Right common carotid artery plus branches (tissue), 1 donor: ENCODE measurements around a stretch of chr18.

- PRO-cap, result unidirectional peak, plus-strand start at chr18:35580922; unidirectional peak, plus-strand start at chr18:35581022; bidirectional peak, plus-strand start at chr18:35581111, minus-strand start at chr18:35581118; bidirectional peak, plus-strand start at chr18:35581249, minus-strand start at chr18:35581196; bidirectional peak, plus-strand start at chr18:35581496, minus-strand start at chr18:35581409; bidirectional peak, plus-strand start at chr18:35581754, minus-strand start at chr18:35581611
These were observed 652 bp upstream of the GALNT1 start for GRCh38 chr18:35580517-35581658.

DNA sequence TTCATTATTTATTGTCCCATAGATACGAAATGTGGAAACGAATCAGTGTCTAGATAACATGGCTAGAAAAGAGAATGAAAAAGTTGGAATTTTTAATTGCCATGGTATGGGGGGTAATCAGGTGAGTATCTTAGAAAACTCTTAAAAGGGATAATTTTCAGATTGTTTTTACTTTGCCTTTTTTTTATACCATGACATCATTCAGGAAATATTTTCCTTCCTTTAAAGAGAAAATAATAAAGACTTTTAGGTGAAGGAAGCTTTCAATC, 121.3 kb downstream of the GALNT1 start:
- PRO-cap, result no peak

DNA sequence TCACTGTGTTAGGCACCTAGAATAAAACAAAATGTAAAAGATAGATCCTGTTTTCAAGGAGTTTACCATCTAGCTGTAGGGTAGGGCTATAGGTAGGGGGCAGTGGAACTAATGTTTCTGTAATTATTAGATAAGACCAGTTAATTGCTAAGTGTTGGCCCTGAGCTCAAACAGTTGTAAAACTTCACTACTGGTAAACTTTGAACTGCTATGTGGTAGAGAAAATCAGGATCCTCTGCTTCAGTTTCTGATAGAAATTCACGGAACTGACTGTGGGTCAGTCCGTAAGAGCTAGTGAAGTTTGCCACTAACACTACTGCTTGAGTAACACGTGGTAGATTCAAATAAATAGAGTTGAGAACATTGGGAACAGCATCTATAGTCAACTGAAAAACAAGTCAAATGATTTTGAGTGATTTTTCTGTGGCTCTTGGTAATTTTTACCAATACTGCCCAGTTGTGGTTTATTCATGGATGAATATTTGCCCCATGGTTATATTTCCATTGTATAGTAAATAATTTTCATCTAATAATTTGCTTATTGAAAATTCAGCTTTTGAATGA, 26.3 kb downstream of the ELP2 start:
- PRO-cap, result no peak

DNA sequence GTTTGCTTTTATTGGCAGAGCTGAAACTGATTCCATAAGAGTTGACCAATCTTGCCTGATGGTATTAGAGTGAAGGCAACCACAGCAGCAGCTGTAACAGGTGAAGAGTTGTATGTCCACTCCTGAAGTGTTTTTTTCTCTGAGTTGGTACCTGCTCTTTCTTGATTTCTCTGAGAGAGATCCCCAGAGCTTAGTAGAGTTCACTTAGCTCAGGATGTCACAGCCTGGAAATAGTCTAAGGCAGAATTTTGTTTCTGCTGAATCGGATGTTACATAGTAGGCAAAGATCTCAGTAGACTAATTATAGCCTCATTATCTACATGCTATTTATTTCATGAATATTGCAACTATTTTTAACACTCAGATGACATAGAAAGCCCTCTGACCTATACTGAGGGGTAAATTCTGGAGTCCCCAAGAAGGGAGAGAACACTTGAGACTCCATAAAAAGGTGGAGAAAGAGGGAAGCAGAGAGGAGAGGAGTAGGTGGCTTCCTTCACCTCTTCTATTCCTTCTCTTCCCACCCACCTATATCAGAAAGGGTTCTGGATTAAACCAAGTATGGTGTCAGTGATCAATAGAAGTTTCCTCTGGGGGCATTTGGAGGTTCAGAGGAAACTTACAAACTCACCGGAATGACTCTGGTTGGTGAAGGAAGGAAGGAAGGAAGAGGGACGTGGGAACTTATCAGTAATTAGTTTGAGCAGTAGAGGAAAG, 160.2 kb downstream of the FHOD3 start:
- PRO-cap, result no peak

- PRO-cap, result no peak
These were observed 170.7 kb downstream of the FHOD3 start for GRCh38 chr18:36468154-36468637.

DNA sequence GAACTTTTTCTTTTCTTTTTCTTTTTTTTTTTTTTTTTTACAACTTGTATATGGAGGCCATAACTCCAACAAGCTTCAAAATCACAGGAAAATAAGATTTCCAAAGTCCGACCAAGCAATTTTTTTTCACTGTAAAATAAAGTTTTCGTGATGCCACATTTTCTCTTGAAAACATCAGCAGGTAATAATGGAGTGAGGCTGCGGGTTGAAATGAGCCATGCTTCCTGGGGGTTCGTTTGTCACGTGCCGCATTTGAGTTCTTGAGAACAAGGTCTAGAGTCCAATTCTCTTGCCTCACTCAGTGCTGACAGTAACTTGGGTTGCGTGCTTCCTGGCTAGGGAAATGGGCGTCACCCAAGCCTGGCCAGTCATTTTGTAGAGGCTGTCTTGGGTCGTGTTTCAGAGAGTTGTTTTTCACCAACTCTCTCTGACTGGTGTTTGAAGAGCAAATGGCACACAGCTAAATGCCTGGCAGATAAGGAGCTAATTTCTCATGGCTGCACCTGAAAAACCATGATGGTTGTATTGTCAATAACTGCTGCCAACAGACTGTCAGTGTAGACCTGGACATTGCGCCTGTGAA, 195.8 kb downstream of the FHOD3 start:
- PRO-cap, result bidirectional peak, plus-strand start at position 430 of the sequence, minus-strand start at position 300 of the sequence

DNA sequence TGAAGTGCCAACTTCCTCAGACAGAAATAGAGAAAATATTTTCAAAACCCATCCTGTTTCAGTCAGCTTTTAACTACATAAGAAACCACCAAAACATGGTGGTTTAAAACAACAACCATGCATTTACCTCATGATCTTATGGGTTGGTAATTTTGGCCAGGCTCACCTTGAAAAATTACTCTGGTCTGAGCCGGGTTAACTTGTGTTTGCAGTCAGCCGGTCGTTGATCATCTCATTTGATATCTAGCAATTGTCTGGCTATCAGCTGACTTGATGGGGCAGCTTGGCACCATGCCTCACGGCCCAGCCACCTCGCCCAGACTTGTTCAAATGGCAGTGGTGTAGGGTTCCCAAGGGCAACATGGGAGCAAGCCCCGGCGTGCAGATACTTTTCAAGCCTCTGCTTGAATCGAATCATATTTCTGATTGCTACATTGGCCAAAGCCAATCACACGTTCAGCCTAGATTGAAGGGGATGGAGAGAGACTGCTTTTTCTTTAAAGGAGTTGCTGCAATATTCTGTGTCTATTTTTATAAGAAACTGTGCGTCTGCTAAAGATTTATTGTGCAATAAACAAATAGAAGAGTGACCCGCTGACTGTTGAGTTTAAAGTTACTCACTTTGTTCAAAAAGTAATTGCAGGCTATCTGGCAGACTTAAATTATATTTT, 156.5 kb downstream of the TPGS2 start:
- PRO-cap, result no peak

DNA sequence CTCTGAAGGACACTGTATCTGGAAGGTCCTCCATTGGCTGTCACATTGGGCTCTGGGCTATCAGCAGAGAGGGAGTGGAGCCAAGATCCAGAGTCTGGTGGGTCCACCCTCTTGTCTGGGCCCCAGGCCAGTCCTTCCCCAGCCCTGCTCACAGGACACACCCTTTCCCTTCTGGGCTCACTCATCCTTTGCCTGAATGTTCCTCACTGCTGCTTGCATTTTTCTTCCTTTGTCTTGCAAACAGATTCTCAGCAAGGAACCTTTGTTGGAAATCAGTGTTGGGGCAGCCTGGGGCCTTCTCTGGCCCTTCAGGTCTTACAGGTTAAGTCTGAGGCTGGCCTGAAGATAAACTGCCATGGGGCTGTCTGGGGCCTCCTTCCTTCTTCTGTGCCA, 11.4 kb upstream of the CELF4 start:
- PRO-cap, result no peak

GRCh38 chr18:39820782-39820981, 2134.4 kb upstream of the PIK3C3 start:
- PRO-cap, result no peak

DNA sequence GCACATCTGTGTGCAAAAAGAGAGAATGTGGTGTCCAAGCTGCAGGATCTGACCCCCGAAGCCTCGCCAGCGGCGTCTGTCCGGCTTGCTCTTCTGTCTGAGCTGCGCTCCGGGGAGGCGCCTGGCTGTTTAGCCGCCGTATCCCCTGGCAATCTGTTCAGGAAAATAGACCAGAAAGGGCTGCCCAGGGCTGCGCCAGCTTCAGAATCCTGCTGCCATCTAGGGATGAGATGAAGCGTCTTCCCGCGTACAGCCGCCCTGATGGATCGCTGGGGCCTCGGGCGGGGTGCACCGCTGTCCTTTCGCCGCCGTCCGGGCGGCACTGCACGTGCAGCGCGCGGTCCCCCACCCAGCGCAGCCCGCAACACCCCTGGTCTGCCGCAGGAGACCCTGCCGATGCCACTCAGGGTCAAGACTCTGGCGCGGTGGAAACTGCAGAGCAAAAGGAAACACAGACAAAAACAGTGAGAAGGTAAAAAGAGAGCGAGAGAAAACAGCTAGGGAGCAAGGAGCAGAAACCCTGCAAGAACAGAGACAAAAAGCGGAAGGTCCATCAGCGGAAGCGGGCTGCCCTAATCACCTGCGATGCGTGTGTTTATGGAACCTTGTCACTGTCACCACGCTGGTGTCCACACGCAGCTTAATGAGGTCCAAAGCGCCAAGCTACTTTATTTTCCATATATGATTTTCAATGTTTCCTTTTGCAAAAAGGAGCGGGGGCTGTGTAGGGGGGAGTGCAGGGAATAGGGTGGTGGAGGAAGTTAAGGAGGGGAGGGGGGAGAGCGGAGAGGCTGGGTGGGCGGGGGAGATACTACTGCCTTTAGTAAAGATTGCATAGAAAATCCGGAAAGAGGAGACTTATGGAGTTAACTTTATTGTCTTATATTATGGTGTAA, 2113.3 kb upstream of the PIK3C3 start:
- PRO-cap, result no peak

- PRO-cap, result bidirectional peak, plus-strand start at chr18:43847806, minus-strand start at chr18:43847691
These were observed 570.2 kb upstream of the SYT4 start for GRCh38 chr18:43847539-43847939.

DNA sequence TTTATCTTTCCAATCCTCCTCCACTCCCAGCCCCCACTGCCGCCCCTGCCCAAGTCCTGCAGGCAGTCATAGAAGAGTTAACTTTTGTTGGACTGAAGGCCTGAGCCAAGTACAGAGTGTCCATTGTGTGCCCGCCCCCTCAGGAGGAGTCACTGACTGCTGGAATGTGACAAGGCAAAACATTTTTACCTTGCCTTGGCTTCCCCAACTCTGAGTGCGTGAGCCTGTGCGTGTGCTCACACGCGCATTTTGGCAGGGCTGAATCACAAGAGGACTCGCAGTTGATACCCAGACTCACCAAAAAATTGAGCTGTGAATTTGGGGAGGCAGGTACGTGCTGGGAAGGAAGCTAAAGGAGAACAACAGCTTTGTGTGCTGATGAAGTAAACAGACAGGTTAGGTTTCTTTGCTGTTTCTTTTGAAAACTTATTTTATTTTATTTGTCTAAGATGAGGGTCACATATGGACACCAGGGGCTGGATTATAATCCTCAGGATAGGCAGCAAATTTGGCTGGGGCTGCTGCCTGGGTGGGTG, 16.3 kb downstream of the SETBP1 start:
- PRO-cap, result unidirectional peak, plus-strand start at position 247 of the sequence; unidirectional peak, plus-strand start at position 266 of the sequence

DNA sequence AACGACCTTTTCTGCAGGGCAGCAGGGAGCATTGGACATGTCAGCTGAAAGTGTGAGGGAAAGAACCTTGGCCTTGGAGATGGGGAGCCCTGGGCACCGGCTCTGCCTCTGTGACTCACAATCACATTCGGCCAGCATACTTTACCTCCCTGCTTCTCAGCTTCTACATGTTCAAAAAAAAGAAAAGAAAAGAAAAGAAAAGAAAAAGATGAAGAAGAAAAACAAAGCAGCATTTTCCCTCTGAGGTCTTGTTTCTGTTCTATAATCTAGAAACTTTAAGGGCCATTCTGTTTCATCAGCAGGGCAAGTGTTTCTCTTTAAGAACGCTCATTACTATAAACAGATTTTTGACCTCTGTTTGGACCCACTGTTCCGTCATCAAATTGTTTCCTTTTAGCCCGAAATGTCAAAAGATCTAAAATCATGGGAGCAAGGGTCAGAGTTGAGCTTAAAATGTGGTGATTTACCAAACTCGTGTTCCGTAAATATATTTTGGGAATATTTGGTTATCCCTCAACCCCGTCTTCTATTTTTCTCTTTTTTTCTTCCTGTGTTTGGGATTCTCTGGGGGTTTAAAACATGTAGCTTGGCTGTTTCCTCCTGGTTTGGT, 28.0 kb downstream of the SETBP1 start:
- PRO-cap, result no peak

- PRO-cap, result no peak
These were observed 28.9 kb downstream of the SETBP1 start for GRCh38 chr18:44709476-44710091.

- PRO-cap, result bidirectional peak, plus-strand start at chr18:44742926, minus-strand start at chr18:44742878
These were observed 62.1 kb downstream of the SETBP1 start for GRCh38 chr18:44742536-44743411.

DNA sequence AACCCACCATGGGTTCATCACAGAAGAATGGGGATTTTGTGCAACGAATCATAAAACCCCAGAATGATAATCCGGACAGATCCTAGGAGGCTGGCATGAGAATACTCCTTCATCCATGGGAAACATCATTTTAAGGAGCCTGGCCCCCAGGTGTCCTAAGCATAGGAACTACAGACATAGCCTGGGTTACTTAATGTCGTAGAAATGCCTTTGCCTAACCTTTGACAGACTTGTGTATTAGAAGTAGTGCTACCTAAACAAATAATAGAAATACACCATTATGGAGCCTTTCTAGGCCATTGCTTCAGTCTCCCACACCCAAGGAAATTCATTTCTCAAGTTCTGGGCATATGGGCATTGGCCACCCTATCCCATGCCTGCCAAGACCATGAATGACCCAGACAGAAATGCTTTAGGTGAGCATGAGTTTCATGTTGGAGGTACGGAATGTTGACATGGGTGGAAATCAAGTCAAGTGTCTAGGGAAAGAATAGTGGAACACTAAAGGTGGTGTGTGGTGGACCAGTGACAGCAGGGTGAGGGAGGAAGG, 72.6 kb downstream of the SETBP1 start:
- PRO-cap, result no peak

- PRO-cap, result no peak
These were observed 135.9 kb downstream of the SETBP1 start for GRCh38 chr18:44816603-44817045.

DNA sequence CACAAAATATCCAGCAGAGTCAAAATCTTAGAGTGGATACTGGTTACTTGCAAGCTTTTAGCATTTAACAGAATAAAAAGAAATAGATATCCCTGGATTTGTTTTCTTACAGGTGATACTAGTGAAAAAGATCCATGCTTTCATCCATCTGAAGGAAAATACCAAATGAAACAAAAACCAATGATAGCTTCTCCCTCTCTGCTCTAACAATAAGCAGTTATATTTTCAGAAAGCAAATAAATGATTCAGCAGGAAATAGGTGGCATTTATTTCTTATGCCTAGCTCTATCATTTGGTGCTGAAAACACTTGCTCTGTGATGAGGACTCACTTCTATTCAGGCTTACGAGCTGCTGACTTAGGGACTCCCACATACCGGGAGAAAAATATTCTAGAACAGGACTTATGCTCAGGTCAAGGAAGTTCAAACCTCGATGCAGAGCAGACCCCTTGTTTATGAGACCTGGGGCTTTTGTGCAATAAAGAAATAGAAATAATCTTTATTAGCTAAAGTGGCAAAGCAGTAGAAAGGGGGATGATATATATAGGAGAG, 142.6 kb downstream of the SETBP1 start:
- PRO-cap, result no peak

DNA sequence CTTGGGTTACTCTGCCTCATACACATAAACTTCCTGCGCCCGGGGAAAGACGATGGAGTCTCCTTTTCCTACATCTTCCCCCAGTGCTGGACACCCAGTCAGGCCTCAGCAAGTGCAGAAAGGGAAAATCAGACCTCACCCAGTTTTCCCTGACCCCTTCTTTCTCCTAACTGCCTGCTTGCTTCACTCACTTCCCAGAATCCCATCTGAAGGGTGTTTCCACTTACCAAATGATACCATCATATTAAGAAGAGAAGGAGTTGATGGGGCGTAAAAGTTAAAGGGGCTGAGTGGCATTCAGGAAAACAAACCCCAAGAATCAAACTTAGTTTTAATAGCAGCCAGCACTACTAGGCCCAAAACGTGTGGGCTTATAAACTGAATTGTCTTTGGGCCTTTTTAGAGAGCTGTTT, 165.8 kb upstream of the SLC14A2 start:
- PRO-cap, result no peak

GRCh38 chr18:45660780-45661218, 45.5 kb downstream of the SLC14A2 start:
- PRO-cap, result no peak